Left colon (tissue), 1 donor: ENCODE data around the gene NPVF.

DNA sequence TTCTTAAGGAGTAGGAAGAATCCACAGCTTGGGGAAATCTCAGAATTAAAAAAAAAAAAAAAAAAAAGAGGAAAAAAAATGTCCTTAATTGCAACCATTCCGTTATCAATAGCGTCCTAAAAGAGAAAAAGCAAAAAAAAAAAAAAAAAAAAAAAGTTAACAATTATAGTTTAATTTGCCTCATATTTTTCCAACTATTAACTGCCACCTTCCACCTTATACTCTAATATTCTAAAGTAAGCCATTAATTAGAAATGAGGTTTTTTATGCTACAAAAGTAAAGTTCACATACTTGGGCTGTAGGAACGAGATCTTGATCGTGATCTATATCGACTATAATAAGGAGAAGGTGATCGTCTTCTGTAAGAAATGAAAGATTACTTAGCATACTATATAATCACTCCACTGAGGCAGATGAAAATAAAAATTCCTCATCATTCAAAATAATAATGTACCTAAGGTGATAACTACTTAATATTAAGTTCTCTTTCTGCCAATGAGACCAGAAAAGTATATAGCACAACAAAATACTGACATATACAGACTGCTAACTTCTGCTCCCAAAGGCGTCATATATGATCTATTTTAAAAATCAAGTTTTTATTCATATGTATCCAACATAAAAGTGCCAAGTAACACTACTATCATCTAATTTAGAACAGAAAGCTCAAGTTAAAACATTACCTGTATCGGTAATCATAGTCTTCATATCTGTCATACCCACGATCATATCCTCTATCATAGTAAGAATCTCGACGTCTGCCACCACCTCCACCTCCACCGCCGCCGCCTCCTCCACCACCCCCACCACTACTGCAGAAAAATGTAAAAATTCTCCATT, 26.1 kb downstream of the TRA2A start:
- PRO-cap: no peak

- PRO-cap: no peak
Measured at GRCh38 chr7:23513572-23514515, 17.9 kb downstream of the TRA2A start.

DNA sequence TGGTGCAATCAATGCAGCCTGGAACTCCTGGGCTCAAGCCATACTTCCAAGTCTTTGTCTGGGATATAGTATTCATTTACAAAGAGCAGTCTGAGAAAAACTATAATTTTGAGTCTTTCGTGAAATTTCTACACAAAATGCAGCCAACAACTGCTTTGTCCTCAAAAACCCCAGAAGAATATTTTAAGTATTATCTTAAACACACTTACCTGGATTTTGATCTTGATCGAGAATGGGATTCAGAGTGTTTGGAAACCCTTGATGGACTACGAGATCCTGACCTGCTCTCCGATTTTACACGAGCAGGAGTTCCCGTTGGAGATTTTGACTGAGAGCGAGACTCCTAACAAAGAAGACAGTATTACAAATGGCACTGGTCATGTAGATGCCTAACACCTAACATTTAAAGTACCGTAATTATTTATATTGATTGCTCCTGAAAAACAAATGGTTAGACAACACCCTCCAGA, 10.2 kb downstream of the TRA2A start:
- PRO-cap: no peak

GRCh38 chr7:23532315-23532591, 472 bp upstream of the TRA2A start:
- PRO-cap: no peak

DNA sequence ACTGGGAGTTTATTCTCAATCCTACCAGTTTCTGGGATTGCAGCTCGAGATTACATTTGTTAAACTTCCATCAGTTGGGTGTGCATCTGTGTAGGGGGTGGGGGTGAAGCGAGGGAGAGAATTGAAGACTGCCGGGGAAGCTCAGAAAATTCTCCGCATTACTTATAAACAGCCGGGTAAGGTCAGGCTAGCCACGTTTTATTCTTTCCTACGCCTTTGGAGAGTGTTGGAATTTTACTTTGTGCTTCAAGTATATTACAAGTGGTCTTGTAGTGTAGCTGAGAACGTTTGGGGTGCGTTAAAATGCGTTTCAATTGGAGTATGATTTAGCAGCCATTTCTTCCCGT, 1.2 kb downstream of the PALS2 start:
- PRO-cap: no peak

GRCh38 chr7:24688491-24689131, 68.7 kb downstream of the GSDME start:
- PRO-cap: no peak

DNA sequence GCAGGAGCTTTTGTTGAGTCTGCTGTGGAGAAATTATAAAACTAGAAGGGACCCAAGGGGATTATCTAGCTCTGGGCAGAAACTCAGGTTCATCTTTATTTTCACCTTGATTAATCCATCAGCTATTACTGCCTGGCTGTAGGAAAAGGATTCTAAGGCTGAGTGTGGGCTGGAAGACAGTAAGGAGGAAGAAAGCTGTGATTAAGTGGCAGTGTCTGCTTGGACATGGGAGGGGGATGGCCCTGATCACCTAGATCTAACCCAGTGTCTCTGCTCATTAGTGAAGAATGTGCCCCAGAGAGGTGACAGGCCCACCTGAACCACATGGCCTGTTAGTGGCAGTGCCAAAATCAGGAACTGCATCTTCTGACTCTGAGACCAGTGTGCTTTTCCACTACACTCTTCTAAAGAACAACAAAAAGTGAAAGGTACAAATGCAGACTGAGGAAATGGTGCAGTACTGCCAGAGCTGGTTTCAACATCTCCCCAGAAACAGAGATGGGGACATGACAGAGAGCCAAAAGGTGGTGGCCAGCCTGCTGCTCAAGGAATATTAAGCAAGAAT, 30.3 kb downstream of the GSDME start:
- PRO-cap: no peak

- PRO-cap: no peak
Measured at GRCh38 chr7:24786355-24786721, 29.1 kb upstream of the GSDME start.

- PRO-cap: no peak
Measured at GRCh38 chr7:25047704-25048224, 67.8 kb upstream of the OSBPL3 start.

- PRO-cap: no peak
Measured at GRCh38 chr7:25228199-25228622, at the start of gene NPVF. Gene NPVF (minus strand): TSS chr7:25228486.

GRCh38 chr7:25454248-25454859, 226.1 kb upstream of the NPVF start:
- PRO-cap: no peak

- PRO-cap: no peak
Measured at GRCh38 chr7:25846529-25847299, 305.3 kb upstream of the NFE2L3 start.

DNA sequence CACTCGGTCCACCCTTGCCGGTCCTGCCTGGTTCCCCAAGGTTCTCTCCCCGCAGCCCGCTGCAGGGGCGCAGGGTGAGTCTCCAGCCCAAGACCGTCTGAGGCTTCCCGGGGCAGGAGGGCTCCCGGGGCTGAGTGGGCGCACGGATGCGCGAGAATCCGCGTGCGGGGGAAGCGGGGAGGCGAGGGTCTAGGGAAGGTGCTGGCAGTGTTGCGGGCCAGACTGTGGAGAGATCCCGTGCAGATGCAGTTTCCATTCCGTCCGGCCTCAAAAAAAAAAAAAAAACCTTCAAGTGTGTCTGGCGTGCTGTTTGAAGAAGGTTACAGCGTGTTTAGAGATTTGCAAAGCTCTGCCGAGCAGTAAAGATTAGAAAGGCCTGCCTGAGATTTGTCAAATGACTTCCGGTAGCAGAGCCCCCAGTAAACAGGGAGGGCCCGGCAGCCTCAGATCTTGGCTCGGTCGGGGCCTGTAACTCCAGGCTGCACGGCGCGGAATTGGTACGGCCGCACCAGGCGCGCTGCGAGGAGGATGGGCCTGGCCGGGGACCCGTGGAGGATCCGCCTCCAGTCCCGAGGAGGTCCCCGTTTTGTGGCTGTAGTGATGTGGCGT, 293.3 kb upstream of the NFE2L3 start:
- PRO-cap: bidirectional peak, plus-strand start at position 446 of the sequence, minus-strand start at position 269 of the sequence

- PRO-cap: no peak
Measured at GRCh38 chr7:25889653-25890135, 262.3 kb upstream of the NFE2L3 start.

DNA sequence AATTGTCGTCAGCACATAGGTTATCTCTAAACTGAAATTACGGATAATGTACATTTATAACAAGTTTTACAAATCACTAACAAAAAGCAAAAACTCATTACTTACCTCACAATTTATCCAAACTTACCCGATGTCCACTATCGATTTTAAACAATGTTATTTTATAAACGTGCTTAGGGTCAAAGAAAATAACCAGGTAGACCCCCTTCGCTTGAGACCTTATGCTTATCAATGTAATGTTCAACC, 1.5 kb downstream of the HNRNPA2B1 start:
- PRO-cap: no peak

- PRO-cap: unidirectional peak, plus-strand start at chr7:26348616; unidirectional peak, minus-strand start at chr7:26348765
Measured at GRCh38 chr7:26348110-26348906, 56.6 kb downstream of the SNX10 start.

DNA sequence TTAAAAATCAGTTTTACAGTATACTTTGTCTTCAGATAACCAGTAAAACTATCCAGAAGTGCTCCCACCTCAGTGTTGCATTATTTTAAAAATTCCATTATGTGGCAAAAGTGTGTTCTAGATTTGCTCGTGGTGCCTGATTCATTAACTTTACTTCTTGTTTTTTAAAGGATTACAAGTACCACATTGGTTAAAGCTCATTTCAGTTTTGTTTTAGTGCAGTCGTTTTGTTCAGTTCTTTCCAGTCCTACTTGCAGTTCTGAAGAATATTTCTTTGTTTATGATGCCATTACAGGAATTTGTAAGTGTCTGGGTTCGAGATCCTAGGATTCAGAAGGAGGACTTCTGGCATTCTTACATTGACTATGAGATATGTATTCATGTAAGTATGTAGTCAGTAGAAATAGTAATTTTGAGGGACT, 69.0 kb downstream of the SNX10 start:
- PRO-cap: no peak

GRCh38 chr7:26375965-26376871, 84.6 kb downstream of the SNX10 start:
- PRO-cap: no peak

- PRO-cap: no peak
Measured at GRCh38 chr7:26549659-26549988, 258.0 kb downstream of the SNX10 start.

GRCh38 chr7:26603307-26603746, 261.1 kb downstream of the SKAP2 start:
- PRO-cap: no peak